Bronchial epithelial cell (primary cell): ENCODE measurements around a stretch of chr13.

DNA sequence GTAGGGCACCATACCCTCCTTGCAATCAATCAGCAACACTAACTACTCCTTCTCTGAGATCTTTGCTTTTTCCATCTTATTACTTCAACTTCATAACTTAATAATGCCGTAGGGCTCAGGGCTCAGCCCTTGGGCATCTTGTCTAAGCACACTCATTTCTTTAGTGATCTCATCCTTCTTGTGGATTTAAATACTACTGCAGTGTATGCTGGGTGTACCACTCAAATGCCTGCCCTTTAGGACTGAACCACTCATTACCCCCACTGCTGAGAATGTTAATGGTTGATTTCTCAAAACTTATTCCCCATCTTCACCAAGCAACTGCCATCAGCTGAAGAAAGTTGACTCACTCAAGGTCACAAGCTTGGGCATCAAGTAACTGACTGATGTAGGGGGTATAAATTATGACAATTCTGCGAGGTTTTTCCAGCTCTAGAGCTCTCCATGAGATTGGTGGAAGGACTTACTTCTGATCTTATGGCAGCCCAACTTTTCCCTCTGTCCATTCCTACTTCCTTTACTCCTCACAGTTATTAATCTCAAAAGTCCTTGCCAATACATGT, 173.0 kb downstream of the LHFPL6 start:
- RRBS, 2 experiments: no CpG with 5 or more reads among the region's 2 CpGs

DNA sequence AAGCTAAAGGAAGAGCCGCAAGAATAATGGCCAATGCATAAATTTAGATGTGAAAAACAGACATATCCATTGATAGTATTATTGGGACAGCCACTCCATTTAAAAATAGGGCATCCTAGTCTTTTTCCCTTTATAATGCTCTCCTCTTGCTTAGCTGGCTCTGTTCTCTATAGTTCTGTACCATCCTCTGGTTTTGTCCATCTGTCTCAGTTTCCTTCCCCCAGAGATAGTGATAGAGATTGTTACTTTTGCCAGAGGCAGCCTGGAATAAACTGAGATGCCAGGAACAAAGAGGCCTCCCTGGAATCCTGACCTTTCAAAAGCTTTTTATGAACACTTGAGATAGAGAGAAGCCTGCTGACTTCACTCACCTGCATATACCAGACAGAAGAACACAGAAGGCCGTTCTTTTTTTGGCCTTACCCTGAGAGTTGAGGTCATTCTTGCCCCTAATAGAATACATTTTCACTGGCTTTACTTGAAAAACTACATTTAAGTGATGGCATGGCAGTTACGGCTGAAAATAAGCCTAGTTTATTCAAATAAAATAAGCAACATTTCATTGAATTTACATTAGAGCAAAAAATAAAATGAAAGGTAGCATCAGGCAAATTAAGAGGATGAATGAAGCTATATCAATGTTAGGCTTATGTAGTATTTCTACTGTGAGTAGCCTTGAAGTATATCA, 150.1 kb downstream of the LHFPL6 start:
- RRBS, 2 experiments: no CpG with 5 or more reads among the region's 3 CpGs

DNA sequence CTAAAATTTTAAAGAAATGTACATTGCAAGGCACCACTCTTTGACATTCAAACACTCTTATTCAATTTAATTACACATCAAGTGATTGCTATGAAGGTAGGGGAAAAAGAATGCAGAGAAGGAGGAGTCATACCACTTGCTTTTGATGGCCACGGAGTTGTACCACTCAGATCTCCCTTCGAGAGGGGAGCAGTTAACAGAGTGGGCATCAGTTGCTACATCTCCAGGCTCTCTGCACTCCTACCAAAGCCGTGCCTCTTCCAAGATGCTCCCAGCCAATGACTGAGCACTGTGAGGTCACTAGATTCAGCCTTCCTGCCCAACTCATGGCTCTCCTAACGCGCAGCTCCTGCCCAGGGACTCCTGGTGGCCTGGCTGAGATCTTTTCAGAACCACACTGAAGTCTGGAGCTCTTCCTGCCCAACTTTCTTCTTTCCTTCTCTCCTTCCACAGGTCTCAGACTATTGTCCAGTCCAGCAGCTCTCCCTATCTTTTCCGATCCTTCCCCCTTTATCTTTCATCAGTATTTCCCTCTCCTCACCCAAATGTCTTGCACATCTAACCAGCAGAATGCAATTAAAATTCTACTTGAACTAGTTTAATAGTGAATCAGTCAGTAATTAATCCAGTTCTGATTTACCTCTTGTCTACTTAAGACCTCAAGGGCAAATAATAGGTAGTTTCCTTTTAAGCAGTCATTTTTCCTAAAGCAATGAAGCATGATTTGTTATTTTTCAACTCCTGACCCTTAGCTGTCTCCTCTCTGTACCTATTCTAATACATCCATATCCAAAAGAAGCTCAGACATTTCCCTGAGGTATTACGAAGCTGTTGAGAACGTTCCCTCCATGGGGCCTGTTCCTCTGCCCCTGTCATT, 66.6 kb downstream of the LHFPL6 start:
- RRBS, 2 experiments: no CpG with 5 or more reads among the region's 8 CpGs

DNA sequence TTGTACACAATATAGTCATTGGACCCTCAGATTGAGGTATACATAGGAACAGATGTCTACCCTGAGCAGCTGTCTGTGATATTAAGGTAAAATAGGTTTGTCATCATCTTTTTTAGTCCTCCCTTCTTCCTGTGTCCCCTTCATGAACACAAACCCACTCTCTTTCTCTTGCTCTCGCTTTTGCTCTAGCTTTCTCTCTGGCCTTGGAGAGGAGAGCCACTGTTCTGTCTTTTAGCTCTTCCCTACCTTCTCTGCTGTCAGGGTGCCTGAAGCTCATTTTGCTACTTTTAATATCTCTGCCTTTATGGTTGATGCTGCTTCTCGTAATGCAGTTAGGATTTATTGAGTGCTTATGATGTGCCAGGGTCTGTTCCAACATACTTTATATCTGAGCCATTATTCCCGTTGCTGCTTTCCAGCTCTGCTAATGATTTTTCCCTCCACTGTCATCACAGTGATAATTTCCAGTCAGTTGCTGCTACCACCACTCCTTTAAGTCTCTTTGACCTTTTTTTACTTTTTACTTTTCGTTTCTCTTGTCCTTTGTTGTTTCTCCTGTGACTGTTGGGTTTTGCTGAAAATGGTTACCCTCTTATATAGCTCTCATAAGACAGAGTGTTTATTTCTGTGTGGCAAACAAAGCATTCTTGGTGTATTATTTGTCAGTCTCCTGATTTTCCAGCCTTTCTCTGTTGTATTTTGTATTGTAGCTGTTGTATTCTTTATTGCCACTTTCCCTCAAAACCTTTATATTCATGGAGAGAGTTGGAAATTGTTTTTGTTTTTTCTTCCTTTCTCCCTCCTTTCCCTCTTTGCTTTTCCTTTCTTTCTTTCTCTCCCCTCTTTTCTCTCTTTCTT, 37.2 kb downstream of the COG6 start:
- RRBS, 2 experiments: no CpG with 5 or more reads among the region's 4 CpGs

GRCh38 chr13:40095673-40096066, 440.2 kb downstream of the COG6 start:
- RRBS, 2 experiments: no CpG with 5 or more reads among the region's 7 CpGs

DNA sequence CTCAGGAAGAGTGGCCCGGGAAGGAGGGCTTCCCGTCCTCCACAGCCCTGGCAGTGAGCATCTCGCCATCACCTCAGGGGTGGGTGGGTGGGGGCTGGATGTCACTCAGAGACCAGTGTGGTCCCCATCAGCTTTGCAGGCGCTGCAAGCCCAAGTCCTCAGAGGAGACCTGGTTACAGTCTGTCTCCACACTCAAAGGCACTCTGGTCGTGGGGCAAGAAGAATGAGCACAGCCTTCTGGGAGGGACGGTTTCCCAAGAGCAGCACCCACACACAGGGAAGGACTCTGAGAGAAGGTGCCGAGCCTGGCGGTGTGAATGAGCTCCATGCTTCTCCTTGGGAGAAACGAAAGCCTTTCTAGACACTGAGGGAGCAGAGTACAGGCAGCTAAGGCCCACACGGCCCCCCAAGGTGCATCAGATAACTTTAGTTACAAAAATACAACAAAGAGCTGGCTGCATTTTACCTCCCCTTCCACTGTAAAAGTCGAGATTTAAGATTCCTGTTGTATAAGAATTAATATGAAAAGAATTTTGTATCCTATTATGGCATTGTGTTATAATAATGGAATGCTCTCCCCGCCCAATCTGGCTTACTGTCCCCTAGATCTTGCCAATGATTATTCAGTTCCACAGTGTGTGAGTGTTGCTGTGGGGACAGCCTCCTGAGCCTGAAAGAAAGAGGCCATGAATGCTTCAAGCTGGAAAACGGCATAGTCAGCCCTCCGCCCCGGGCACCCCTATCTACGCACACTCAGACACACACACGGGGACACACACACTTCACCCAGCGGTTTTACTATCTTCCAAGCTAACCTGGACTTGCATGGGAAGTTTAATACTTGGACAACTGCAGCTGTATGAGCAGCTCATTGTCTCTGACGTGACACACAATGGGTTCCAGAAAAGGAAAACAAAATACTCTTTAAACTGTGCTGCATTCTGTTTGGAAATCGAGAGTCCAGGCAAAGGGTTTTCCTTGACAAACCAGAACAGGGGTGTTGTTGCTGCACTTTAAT, 473.3 kb downstream of the FOXO1 start:
- RRBS, 2 experiments: no CpG with 5 or more reads among the region's 20 CpGs

DNA sequence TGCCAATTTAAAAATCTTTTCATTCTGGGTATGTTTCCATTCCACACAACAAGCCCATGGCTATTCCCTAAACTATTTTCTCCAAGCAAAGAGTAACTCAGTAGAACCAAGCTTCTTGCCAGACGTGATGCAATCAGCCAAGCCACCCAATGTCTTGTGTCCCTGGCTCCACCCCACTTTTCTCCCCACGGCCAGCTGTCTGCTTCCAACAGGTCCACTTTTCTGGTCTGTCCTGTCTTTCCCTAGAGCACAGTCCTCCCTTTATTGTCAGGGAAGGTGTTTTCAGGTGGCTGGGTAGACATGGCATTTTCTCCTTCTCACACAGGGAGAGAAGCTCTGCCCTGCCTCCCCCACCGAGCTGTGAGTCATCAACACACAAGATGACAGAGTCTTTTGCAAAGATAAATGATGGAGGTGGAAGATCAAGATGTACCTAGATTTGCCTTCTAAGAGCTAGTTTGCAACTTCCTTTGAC, 394.2 kb downstream of the FOXO1 start:
- RRBS, 2 experiments: no CpG with 5 or more reads among the region's 3 CpGs

- RRBS, 2 experiments: no CpG with 5 or more reads among the region's 6 CpGs
Measured at GRCh38 chr13:40315266-40315770, 351.1 kb downstream of the FOXO1 start.

GRCh38 chr13:40344012-40344850, 322.2 kb downstream of the FOXO1 start:
- RRBS, 2 experiments: no CpG with 5 or more reads among the region's 8 CpGs

DNA sequence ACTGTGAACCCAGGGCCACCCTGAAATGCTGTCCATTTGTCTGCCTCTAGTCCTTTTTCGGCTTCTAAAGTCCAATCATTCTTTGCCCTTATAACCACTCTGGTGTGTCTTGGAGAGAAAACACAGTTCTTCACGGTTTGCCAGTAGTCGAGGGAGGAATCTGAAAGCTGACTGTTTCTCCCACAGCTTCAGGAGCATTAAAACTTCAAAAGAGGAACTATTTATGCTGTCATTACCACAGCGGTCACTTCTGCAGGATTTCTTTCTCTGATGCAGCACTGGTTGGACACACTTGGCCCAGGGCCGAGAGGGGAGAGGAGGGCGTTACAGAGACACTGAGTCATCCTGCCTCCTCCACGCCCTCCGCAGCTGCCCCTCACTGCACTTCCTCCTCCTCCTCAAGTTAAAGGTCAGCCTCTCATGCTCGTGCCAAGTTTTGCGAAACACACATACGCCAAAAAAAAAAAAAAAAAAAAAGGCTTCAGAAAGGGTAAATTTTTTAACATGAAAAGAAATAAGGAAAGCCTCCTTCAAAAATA, 264.1 kb downstream of the FOXO1 start:
- RRBS, 2 experiments: no CpG with 5 or more reads among the region's 11 CpGs

GRCh38 chr13:40476436-40477166, 189.8 kb downstream of the FOXO1 start:
- RRBS, 2 experiments: no CpG with 5 or more reads among the region's 4 CpGs

DNA sequence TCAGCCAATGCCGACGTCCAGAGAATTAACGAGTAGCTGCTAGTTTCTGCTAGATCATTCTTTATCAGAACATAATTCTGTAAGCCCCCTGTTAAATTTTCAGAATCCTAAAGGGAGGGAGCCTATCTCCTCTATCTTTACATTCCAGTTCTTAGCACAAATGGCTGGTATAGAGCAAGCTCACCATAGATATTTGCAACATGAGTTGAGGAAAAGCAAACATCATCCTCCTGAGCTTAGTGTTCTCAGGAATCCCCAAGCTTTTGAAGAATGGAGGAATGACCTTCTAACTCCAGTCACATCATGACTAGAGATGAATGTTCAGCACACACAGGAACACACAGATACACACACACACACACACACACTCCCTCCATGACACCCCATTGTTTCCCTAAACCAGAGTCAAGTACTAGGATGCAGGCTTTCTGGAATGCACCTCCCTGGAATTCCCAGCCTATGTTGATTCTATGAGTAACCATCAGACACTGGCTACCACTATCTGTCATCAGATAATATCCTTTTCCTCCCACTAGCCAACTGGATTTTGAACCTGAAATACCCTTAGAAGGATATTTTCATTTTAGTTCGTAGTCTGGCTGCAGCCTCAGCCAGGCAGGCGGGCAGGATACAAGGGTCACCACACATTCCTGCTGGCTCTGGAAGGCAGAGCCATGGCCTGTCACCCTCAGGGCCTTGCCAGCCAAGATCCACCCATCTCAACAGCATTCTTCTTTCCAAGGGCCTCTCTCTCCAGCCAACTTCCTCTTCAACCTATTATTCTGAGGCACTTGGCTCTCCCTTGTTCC, 162.4 kb downstream of the FOXO1 start:
- RRBS, 2 experiments: no CpG with 5 or more reads among the region's 5 CpGs

DNA sequence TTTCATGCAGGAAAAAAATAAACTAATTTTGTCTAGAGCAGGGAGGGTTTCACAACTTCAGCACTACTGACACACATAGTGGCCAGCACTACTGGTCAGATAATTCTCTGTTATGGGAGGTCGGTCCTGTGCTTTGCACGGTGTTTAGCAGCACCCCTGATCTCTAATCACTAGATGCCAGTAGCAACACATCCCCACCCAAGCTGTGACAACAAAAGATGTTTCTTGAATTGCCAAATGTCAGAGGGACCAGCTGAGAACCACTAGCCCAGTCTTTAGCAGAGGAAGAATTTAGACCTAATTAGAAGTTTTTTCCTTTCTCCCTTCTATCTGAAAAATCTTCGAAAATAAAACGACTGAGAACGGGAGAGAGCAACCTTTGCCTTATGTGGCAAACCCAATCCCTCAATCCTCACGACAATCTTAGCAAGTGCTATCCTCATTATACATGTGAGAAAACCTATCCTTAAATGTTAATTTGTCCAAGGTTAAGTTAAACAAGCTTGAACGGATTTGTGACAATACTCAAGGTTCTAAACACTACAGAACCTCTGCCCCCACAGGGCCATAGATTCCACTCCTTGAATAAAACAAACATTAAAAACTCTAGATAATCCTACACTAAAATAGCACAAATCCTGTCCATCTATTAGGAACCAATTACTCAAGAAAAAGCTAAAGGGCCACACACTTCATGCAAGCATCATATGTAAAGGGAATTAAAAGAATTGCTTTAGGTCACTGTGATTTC, 26.8 kb downstream of the FOXO1 start:
- RRBS, 2 experiments: no CpG with 5 or more reads among the region's 7 CpGs

- RRBS, 2 experiments: no CpG with 5 or more reads among the region's 2 CpGs
Measured at GRCh38 chr13:40784340-40784770, 5.1 kb upstream of the SLC25A15 start.

GRCh38 chr13:40786336-40786998, 2.9 kb upstream of the SLC25A15 start:
- RRBS, 2 experiments: no CpG with 5 or more reads among the region's 5 CpGs

- RRBS, 2 experiments: no CpG with 5 or more reads among the region's 12 CpGs
Measured at GRCh38 chr13:40788692-40789102, 714 bp upstream of the SLC25A15 start.

GRCh38 chr13:40985402-40986262, 33.5 kb downstream of the ELF1 start:
- RRBS, 2 experiments: no CpG with 5 or more reads among the region's 6 CpGs

GRCh38 chr13:41024575-41025197, 5.6 kb upstream of the ELF1 start:
- RRBS, 2 experiments: no CpG with 5 or more reads among the region's 5 CpGs

DNA sequence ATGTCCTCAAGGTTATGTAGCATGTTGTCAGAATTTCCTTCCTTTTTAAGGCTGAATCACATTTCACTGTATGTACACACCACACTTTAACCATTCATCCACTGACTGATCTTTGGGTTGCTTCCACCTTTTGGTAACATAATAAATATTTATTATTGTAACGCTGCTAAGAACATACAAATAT, 11.1 kb upstream of the WBP4 start:
- RRBS, 2 experiments: no CpG with 5 or more reads among the region's 1 CpG

DNA sequence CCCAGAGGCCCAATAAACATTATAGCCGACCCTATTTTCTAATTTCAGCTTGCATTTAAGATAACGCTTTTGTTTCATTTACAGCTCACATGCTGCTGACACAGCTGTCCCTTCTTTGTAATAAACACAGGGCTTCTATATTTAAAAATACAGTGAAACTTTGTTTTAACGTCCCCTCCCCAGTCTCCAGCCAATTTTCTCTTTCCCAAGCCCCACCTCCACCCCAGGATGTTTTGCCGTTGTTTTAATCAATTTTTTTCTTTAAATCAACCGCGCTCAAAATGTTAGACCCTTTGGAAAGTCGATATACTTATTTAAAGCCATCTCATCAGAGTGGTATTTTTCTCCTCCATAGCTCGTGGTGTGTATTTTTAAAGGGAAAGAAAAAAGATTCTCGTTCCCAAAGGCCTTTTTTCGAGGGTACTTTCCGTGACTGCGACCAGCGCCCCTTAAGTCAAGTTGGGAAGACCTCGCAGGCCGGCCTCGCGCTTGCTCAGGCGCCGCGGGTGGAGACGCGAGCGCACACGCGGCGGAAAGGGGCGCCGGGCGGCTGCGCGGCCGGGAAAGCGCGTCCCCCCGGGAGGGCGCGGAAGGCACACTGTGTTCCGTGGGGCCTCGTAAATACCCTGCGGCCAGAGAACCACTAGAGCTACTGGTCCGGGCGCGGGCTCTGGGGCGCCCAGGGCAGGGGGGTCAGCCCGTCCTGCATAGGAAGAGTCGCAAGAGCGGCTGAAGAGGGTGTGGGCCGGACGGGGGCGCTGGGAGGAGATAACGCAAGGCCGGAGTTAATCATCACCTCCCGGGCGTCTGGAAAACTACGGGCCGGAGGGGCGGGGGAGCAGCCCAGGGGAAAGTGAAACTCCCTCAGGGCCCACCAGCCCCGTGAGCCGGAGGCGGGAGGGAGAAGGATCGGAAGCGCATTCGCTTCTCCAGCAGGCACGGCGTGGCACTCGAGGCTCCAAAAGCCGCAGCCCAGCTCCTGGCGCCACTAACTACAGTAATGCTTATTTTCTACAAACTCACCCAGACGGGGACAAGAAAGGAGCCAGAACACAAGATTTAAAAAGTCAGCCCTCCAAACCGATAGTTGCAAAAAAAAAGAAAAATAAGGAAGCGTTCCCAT, 1.3 kb upstream of the WBP4 start:
- RRBS, 2 experiments: 1% methylated on average over 30 of the region's 71 CpGs